BE2C (cell line): ENCODE results near the genes BEND2, RS1, PPEF1 and SMS.

- RRBS: 94% methylated on average over 1 of the region's 24 CpGs
Measured at GRCh38 chrX:18220607-18221012, at the start of gene BEND2. BEND2 (minus strand) TSS chrX:18220886.

DNA sequence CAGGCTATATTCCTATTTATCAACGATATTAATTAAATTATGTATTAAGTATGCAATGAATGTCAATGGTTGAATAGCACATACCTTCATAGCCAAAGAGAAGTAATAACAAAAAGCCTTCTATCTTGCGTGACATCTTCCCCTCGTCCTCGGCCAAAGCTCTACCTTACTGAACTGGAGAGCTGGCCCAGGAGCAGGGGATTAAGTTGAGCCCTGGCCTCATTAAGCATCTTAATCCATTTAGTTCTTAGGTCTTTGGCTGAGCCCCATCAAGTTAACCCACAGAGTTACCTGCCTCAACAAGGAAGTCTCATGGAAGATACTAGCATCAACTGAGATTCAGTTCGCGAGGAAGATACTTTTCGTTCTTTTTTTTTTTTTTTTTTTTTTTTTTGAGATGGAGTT is at the start of gene RS1:
TSS of gene RS1 (minus strand) at position 176 of the 405 bp plus-strand sequence.
- RRBS: no CpG with 5 or more reads among the region's 7 CpGs

DNA sequence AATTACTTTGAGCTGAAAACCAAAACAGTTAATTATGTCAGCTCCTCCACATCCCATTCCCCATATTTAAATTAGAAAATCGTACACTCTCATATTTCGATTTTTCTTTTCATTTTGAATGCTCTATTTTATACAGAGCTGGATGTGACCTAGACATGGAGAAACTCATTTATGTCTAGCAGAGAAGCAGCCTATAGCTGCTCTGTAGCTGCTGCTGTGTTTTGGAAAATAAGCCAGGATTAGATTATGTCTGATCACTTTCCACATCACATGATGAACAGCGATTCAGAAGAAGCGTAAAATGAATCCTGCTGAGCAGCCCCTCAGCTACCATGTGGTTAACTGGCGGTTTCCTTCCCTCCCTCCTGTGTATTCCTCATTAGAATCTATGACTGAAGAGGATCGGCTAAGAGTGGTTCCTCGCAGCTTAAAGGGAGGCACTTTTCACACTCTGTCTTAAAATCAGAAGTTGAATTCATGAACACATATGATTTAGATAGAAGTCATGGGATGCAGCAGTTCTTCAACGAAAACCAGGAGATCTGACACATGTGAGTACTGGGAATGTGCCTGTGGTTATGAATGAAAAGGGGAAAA is at the start of gene PPEF1:
TSS of gene PPEF1 (plus strand) at position 370 of the 597 bp plus-strand sequence.
- RRBS: no CpG with 5 or more reads among the region's 8 CpGs

- RRBS: 96% methylated on average over 8 of the region's 28 CpGs
Measured at GRCh38 chrX:18887238-18888074, 96.5 kb downstream of the PHKA2 start.

DNA sequence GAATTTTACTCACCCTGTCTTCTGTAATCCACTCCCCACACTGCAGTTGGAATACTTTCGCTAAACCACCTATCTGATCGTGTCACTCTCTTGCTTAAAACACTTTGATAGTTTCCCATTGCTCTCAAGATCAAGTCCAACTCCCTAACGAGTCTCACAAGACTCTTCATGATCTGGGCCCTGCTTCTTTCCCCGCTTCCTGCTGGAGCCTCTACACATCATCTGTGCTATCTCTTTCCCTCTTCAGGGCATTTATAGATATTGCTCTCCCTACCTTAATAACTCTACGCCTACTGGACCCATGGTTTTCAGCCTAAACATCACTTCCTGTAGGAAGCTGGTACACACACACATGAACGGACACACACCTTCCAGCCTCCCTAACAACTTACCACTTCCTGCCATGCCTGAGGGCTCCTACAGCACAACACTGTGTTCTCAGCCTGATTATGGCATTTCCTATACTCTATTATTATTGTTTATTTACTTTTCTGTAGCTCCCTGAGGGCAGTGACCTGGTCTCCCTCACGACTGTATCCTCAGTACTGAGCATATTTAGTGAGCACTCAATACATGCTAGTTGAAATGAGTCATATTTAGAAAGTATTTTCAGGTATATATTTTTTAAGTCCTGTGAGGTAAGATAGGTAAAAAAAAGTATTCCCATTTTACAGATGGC is 163.6 kb upstream of the MAP3K15 start:
- RRBS: no CpG with 5 or more reads among the region's 7 CpGs

DNA sequence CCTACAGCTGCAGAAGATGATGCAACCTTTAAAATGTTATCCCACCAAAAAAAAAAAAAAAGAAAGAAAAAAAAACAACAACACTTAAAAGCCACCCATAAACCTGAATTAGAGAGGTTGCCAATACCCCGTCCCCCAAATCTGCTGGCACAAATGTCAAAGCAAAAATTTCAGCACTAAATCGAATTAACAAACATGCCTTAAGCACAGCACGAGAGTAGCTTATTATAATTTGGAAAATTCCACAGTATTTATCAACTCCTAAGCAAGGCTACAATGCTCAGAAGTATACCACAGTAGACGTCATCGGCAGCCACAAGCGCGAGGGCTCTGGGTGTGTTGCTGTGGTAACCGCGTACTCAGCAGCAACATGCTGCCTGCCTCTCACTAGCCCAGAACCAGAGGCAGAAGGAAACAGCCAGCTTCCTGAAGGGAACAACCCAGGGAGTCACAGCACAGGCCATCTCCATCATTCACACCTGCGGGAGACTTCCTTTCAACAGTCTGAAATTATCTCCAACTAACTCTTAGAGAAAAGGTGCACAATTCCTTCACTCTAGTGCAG is 167.6 kb upstream of the MAP3K15 start:
- RRBS: no CpG with 5 or more reads among the region's 10 CpGs

DNA sequence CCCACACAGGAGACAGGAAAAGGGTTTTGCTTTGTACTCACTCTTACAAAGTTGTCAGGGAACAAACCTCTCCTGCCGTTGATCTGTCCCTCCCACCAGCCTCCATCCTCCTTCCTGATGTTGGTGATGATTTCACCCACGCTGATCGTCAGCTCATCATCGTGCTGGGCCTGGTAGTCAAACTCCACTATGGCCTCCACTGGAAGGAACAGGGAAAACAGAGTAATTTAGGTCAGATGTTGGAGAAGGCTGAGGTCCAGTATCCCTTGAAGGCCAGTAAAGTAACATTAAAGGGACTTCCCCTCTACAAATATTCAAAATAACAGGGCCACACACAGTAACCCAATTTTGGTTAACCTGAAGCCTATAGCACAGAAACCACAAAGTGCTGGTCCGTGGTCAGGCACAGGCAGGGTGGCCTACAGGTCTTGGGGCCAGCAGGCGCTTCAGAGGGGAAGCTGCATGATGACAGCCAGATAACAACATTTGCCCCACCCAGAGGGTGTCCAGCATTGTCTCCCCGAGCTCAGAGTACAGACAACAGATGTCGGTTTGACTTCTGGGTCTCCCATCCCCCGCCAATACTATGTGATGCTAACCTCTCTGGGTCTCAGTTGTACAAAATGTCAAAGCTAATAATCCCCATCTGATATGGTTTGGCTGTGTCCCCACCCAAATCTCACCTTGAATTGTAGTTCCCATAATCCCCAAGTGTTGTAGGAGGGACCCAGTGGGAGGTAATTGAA is 51.1 kb downstream of the SH3KBP1 start:
- RRBS: no CpG with 5 or more reads among the region's 9 CpGs

- RRBS: no CpG with 5 or more reads among the region's 4 CpGs
Measured at GRCh38 chrX:19840811-19841412, 46.5 kb downstream of the SH3KBP1 start.

- RRBS: no CpG with 5 or more reads among the region's 3 CpGs
Measured at GRCh38 chrX:19924650-19925089, 37.3 kb upstream of the SH3KBP1 start.

GRCh38 chrX:19964793-19965811 is 25.8 kb downstream of the BCLAF3 start:
- RRBS: no CpG with 5 or more reads among the region's 10 CpGs

DNA sequence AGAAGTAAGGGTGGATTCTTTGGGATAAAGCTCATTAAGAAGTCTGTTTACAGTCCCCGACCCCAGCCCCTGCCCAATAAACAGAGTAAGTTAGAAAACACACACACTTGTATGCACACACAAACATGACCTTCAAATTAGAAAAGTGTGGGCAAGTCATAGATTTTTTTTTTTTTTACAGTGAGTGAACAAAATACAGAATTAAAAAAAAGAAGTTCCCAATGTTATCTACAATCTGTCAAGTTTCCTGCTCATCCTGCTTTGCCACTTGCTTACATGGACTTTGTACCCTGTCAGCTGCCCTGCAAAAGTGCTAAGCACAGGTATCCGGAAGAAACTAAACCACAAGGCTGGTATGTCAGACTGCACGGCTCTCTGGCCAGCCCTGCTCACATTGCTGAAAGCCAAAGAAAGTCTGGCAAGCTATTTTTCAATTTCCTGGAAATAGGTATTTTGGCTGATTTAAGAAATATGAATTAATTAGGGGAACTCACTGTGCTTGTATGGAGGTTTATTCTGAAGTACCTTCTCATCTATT is 38.8 kb upstream of the BCLAF3 start:
- RRBS: no CpG with 5 or more reads among the region's 3 CpGs

GRCh38 chrX:21658772-21659347 is 730 bp upstream of the KLHL34 start:
- RRBS: no CpG with 5 or more reads among the region's 30 CpGs

DNA sequence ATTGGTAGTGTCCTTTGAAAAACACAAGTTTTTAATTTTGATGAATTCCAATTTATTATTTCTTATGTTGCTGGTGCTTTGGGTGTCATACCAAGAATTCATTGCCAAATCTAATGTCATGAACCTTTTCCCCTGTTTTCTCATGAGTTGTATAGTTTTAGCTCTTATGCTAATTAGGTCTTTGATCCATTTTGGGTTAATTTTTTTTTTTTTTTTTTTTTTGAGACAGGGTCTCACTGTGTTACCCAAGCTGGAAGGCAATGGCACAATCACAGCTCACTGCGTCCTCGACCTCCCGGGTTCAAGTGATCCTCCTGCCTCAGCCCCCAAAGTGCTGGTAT is 10.8 kb upstream of the KLHL34 start:
- RRBS: no CpG with 5 or more reads among the region's 3 CpGs

GRCh38 chrX:21932675-21933032 is 7.9 kb upstream of the SMS start:
- RRBS: no CpG with 5 or more reads among the region's 6 CpGs

DNA sequence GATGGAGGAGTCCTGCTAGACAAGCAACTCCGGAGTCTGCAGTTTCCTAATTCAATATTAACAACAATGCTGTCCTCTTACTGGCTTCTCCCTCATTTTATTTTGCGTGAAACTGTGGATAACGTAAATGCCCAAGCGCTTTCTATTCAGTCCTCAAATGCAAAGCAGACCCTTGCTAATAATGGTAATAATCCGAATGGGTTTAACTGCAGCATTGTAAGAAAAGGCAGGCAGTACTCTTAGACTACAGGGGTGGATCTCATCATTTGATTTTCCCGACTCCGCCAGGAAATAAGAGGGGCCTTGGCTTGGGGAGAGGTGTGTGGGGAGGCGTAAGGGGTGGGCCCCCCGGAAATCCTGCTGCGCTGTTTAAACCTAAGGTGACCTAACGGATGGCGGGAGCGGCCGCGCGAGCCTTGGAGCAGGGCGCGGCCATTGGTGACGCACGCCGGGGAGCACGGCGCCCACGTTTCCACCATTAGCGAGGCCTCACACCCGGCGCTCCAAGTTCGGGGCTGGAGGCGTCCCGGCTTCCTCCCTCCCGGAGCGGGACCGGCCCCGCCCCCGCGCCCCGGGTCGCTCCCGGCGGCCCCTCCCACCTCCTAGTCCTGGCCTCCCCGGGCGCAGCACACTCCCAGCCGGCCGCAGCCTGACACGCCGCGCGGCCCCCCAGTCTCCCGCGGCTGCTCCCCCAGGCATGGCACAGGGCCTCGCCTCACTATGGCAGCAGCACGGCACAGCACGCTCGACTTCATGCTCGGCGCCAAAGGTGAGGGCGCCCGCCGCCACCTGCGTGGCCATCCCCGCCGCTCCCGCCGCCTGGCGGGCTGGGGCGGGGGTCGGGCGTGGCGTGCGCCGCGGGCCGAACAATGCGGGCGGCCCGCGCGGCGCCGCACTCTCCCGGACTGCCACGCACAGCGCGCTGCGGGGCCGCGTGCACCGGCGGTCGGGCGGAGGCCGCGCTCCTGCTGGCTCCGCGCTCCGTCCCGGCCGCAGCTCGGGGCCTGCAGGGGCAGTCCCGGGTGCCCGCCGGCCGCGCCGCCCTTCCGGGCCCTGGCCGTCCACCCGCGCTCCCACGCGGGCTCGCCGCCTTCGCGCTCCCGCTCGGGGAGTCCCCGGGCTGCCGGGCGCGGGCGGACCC is at the start of gene SMS:
TSS of gene SMS (plus strand) at position 605 of the 1,141 bp plus-strand sequence.
- RRBS: 2% methylated on average over 46 of the region's 122 CpGs

- RRBS: no CpG with 5 or more reads among the region's 5 CpGs
Measured at GRCh38 chrX:21963746-21964210, 23.3 kb downstream of the SMS start.

DNA sequence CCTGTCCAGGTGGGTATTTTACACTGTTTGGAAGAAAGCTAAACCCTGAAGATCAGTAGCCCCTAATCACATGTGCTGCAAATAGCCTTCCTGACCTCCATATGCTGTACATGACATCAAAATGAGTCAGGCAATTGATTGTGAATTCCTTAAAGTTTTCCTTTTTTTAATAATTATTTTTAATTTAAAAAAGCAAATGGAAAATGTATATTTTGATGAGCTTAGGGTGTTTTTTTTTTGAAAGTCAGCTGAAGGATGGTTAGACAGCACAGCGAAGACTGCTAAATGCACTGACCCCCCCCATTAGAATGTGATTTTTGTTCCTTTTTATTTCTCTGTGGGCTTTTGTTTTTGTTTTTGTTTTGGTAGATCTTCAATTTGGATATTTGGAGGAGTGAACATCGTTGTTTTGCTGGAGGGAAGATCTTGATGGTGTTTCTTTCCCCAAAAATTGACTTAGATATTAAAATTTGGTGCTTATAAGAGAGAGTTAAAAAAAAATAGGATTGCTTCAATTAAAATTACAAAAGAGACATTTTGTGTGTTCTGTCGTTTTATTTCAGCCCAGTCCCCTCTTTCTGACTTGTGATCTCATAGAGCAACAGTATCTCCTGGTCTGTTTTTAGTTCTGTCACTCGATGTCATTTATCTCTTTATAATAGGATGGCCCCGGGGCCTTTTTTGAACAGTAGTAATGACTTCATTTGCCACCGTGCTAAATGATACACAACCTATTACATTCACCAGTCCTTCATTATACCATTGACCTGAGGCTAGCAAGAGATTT is 37.6 kb upstream of the PHEX start:
- RRBS: no CpG with 5 or more reads among the region's 6 CpGs

GRCh38 chrX:22032513-22033052 is 458 bp downstream of the PHEX start:
- RRBS: no CpG with 5 or more reads among the region's 12 CpGs

DNA sequence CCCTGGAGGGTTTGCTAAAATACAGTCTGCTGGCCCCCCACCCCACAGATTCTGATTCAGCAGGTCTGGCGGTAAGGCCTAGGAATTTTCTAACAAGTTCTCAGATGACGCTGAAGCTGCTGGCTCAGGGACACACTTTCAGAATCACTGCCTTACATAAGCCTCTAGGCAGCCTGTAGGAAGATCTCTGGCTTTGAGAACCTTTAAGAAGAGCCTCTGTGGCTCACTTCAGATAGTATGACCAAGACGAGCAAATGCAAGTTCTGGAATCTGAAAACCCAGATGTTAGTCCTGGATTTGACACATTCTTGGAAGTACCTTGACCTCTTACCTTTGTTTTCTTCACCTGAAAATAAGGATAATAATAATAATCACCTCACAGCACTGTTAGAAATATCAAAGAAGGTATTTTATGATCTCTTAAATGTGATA is 73.3 kb downstream of the PHEX start:
- RRBS: no CpG with 5 or more reads among the region's 3 CpGs

DNA sequence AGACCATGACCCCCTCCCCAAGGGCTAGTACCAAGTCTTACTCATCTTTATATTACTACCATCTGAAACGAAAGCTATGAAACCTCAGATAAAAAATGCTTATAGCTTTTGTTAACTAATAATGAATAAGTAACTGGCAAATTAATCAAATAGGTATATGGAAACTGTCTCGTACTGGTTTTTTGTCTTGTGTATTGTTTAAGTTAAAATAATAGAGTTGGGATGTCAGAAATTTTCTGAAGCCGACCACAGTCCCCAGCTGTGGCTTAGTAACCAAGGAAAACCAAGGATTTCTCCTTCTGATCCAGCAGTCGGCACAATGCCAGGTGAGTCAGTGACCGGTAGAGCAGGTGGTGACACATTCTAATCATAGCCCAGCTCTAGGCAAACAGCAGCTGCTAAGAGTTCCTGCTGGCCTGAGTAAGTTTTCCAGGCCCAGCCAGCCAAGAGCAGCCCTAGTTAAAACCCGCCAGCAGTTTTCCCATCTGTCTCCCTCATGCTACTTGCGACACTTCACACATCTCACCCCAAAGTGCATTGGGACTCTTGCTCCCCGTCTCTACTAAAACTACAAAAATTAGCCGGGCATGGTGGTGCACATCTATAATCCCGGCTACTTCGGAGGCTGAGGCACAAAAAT is 163.2 kb upstream of the PRDX4 start:
- RRBS: no CpG with 5 or more reads among the region's 11 CpGs